ENCODE measurements around a stretch of chr15.

DNA sequence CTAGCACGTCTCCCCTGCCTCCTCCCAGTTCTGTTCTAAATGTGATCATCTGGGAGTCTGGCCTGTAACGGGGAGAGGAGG lies 839 bp downstream of the MAP2K1 start:
- RRBS, result no CpG with 5 or more reads among the region's 2 CpGs

DNA sequence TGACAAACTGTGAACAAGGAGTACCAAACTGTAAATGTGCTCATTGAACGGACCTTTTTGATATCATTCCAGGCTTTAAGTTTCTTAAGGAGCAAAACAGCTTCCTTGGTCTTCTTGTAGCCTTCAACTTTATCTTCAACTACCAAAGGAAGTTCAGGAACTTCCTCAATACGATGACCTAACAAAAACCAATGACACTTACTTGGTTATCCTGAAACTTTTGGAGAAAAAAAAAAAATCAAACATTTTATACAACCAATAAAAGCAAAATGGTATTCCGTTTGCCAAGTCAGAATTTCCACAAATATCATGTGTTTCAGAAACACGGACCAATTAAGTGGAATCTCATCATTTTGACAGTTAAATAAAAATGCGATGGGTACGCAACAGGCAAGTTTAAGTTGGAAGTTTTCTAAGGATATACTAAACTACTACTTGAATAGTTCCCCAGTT lies 2.9 kb downstream of the RPL4 start:
- RRBS, result no CpG with 5 or more reads among the region's 6 CpGs

GRCh38 chr15:66621199-66622731 lies 56.0 kb upstream of the LCTL start:
- RRBS, result 23% methylated on average over 35 of the region's 89 CpGs

DNA sequence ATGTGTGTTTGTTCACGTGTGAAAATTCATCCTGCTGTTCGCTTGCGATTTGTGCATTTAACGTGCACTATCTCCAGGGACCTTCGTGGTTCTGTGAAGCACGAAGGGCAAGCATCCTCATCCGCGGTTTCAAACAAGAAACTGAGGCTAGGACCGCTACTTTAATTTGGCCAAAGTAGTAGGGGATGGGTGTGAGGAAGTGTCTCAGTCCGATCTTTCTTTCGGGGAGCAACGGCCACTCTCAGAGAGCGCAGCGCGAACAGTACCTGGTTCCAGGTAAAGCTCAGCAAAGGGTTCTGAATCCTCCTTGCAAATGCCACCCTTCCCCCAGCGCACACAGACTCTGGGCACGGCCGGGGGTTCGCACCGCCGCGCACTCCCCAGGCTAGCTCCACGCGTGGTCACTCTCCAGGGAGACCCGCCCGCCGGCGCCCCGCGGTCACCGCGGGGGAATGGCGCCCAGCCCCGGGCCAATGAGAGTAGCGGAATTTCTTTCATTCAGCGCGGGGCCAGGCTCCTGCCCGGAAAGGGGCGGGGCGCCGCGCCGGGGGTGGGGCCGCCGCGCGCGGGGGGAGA lies 1.4 kb upstream of the SMAD6 start:
- RRBS, result 1% methylated on average over 27 of the region's 48 CpGs

- RRBS, result 74% methylated on average over 10 of the region's 24 CpGs
Observed at GRCh38 chr15:66706287-66706896, 4.4 kb downstream of the SMAD6 start.

GRCh38 chr15:66707207-66707909 lies 5.3 kb downstream of the SMAD6 start:
- RRBS, result 20% methylated on average over 4 of the region's 17 CpGs

GRCh38 chr15:66733961-66734550 lies 32.0 kb downstream of the SMAD6 start:
- RRBS, result 31% methylated on average over 3 of the region's 15 CpGs

GRCh38 chr15:66746148-66746903 lies 44.3 kb downstream of the SMAD6 start:
- RRBS, result no CpG with 5 or more reads among the region's 10 CpGs

DNA sequence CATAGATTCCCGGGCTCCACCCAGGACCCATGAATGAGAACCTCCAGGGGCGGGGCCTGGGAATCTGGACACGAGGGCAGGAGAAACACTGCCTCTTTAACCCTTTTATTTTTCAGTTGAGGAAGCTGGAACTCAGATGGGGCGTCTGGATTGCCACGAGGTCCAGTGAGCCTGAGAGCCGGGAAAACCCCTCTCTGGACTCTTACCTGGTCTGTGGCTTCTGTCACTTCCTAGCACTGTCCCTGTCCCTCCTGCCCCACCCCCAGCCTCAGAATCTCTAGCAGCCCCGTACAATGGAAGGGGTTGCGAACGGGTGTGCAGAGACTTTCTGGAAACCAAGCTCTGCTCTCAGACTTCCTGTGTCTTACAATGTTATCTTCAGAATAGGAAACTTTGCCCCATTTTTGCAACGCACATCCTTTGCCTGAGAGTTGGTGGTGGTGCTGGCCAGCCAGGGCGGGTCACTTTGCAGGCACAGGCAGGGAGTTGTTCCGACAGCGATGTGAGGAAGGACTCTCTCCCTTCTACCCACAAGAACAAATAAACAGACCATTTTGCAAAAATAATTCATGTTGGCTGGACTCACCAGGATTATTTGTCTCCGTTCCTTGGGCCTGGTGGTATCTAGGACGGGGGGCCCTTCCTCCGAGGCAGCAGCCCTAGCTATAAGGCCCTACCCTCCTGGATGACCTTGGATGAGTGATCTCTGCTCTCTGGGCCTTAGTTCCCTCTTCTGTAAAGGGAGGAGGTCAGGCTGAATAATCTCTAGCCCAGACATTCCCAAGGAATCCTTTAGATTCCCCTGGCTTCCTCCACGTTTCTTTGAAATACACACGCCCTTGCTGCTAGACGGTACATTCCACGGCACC lies 59.2 kb downstream of the SMAD6 start:
- RRBS, result no CpG with 5 or more reads among the region's 20 CpGs

GRCh38 chr15:66761844-66762070 lies 59.7 kb downstream of the SMAD6 start:
- RRBS, result no CpG with 5 or more reads among the region's 4 CpGs

DNA sequence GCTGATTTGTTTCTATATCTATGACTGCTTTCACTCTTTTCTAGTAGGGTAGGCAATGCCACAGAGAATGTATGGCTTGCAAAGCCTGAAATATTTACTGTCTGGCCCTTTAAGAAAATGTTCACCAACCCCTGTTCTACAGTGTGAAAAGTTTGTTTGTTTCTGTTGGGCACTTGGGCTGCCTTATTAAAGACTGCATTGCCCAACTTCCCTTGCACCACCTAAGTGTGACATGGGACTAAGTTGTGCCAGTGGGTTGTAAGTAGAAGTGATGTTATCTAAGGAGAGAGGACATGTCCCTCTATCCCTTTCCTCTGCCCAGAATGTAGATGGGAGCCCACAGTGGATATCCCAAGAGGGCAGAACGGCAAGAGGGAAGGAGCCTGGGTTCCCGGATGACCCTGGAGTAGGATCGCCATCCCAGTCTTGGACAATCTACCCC lies 138.6 kb downstream of the SMAD6 start:
- RRBS, result no CpG with 5 or more reads among the region's 3 CpGs

DNA sequence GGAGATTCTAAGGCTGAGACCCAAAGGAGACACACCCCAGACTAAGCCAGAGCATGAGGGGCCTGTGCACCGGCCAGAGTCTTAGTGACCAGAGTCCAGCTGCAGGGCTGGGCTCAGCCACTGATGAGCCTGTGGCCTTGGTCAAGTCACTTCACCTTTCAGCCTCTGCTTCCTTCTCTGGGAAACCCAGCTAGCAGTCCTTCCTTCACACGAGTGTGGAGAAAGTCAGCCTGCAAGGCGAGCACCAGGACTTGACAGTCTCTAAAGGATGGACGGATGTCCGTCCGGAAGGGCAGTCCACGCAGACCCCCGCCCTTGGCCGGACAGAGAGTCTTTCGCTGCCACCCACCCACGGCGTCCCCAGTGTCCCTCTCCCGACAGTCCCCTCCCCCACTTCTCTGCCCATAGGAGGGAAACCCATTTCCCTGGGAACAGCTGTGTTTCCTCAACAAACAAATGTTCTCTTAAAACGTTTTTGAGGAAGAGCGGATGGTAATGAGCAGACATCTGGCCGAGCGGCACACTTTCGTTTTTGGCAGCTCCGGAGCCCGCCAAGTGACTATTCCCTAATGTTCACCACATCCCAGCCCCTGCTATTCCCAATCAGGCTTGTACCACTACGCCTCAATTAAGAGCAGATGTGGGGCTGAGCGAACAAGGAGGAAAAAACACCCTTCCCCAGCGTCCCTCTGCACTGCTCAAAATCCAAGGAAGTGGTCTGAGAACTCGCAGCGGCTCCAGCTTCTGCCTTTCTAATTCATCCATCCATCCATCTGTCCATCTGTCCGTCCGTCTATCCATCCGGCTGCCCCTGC lies 129.1 kb upstream of the SMAD3 start:
- RRBS, result no CpG with 5 or more reads among the region's 28 CpGs

DNA sequence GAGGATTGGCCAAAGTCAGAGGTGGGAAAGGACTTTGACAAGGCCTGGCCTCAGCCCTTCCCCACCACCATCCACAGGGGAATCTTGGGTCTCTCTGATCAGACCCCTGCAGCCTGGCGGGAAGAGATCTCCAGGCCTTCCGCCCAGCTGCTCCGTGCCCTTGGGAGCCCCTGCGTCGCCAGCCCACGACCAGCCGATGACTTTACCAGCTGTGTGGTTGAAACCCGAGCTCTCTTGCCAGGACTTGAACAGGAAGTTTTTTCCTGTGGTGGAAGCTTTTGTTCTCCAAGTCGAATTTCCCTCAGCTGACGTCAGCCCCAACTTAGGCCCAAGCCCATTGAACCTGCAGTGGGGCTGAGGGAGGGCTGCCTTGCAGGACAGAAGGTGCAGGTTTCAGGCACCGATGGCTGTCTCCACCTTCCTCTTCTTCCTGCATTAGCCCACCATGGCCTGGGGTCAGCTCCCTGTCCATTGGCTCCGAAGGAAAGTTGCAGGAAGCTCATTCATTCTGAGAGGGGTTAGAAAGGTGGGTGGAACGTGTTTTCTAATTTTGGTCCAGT lies 51.7 kb upstream of the SMAD3 start:
- RRBS, result no CpG with 5 or more reads among the region's 13 CpGs

- RRBS, result no CpG with 5 or more reads among the region's 5 CpGs
Observed at GRCh38 chr15:67025659-67026150, 39.7 kb upstream of the SMAD3 start.

DNA sequence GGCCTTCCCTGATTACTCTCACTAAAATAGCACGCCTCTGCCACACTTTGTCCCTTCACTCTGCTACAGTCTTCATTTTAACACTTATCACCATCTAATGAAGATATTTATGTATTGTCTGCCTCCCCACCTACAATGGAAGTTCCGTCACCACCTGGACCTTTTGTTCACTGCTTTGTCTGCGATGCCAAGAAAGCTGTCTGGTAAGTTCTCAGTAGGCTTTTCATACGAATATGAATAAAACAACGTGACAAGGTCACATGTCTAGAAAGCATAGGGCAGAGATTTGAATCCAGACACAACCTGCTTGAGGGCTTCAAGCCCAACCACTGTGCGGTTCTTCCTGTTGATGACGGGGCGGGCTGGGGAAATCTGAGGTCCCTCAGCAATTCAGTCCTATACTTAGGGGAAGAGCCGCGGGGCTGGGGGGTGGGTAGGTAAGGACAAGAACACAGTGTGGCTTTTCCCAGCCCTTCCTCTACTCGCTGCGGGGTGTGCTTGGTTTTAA lies 32.5 kb upstream of the SMAD3 start:
- RRBS, result no CpG with 5 or more reads among the region's 12 CpGs

DNA sequence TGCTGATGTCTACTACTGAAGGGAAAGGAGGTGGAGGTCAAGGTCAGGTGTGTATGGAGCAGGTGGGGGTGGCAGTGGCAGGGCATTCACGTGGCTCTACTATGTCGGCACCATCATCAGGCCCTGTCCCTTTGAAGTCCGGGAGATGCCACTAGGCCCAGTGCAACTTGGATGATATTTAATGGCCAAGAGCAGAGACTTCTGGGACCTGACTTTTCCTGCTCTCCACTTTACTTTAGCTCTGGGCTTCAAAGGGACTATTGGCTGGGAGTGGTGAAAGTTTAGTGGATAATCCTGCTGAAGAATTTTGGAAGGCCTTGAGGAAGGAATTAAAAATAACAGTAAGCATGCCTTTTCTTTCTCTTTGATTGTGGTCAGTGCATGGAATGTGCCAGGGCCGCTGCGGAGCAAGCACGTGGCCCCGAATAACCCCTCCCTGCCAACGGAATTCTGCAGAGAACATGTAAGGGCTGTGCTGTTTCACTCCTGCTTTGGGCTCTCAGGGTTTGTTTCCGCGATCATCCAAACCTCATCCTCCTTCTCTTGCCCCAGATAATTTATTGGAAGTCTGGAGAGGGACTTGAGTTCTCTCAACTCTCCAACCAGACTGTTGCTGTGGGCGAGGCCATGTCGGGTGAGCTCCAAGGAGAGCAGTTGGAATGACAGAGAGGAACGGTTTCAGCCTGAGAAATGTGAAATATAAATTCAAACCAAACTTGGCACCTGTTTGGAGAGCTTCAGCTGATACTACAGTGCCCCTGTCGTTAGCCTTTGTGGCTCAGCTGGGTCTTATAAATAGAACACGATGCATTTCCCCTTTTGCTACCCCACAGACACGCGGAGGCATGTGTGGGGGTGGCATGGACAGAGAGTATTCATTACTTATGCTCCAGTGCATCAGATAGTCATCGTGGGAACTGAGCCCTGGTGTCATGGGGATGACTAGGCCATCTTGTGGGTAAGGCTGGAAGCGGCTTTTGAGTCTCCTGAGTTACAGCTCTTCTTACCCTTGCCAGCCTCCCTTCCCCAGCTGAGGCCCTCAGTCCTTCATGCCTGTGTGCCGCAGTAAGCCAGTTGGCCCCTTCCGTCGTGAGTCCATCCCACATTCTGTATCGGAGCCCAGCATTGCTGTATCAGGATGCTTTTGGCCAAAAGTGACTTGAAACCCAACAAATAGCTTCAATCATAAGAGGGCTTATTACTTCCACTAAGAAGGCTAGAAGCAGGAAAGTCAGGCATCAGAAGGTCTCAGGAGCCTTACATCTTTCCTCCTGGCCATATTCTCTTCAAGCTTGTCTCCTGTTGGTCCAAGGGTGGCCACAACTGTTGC lies 15.4 kb downstream of the SMAD3 start:
- RRBS, result no CpG with 5 or more reads among the region's 23 CpGs

DNA sequence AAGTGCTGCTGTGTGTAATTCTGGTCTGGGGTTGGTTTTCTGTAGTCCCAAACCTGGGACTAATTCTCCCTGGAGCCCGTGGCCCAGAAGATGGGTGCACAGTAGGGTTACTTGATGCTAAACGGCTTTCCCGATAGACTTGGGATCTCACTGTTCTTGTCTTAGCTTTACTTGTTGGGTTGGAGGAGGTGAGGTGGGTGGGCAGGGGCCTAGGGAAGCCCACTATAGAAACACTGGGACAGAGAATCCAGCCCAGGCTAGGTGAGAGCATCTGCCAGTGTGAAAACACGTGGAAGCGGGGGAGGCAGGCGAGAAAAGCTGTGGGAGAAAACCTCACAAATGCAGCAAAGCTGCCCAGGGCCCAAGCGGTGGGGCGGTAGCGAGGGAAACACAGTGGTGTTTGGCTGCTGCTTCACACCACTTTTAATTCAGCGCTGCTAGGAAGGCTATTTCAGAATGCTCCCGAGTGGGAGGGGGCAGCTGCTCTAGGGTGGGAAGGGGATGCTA lies 22.8 kb downstream of the SMAD3 start:
- RRBS, result no CpG with 5 or more reads among the region's 11 CpGs

- RRBS, result no CpG with 5 or more reads among the region's 16 CpGs
Observed at GRCh38 chr15:67103077-67104099, 38.0 kb downstream of the SMAD3 start.

DNA sequence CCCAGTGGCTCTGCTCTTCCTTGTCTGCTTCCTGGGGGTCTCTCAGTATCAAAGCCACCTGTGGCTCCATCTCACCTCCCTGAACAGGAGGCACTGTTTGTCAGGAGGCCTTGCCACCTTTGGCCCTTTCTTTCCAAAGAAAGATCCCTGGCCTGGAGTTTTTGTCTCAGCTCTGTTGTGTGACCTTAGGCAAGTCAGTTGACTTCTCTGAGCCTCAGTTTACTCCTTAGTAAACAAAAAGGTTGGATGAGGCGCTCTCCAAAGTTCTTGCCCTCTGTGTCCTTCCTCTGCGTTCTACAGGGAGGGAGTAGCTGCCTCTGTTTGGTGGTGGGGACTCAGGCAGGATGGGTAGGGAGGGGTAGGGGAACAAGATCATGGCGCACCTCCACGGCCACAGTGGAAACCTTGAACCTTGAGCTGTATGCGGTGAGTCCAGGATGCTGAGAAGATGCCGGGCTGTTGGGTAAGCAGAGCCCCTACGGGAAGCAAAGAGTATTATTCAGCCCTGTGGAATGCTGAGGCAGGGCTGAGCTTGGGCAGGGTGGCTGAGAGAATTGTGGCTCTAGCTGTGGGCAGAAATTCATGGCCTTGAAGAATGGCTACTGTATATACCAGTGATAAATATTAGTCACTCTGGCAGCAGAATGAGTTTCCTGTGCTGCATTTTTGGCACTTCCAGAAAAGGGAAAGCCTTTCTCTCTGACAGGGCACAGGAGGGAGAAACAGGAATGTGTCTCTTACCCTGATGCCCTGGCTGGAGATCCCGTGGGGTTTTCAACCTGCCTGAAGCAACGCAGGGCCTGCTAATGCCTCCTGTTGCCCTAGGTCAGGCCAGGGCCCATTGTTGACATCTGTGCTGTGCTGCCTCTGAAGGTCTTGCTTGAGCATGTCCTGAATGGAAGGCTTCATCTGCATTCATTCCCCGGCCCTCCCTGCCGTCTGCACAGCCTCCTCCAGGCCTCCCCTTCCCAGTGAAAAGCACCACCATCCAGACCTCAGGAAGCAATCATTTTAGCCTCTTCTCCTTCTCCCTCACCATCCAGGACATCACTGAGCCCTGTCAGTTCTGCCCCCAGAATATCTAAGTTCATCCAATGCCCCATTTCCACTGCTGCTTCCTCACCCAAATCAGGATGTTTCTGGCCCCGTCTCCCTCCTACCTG lies 40.0 kb downstream of the SMAD3 start:
- RRBS, result no CpG with 5 or more reads among the region's 12 CpGs

DNA sequence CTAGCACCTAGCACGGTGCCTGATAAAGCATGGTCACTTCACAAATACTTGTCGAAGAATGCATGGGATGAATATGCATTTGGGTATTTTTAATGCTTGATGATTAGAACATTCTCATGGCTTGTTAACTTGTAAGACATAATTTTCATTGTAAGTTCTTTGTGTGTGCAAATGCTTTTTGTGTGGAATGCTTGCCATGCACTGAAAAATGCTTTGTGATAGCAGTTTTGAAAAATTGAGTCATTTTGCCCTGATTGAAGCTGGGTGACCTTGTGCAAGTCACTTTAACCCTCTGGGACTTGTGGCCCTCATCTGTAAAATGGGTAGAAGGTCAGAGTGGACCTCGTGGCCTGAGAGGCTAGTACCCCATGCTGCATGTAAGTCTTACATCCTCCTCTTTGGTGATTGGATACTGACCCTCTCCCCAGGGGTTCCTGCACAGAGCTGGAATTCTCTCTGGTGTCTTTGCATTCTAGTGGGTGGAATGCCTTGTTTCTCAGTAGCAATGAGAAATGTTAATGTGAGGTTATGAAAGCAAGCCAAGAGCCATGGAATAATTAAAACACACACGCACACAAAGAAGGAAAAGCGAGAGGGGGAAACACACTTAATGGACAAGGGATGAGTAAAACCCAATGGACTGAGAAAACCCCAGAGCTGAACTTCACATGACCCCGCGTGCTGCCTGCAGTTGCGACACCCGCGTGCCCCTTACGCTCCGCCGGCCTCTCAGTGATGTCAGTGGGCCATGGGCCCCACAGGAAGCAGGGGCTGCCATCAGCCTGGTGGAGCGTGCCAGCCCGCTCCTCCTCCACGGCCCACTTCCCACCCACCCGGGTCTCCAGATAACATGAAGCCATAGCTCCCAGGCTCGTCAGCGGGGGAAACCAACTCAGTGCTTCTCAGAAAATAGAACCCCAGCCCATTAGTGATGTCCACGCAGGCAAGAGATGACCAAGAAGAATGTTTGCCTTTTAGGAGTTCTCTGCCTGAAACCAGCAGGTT lies 44.0 kb downstream of the SMAD3 start:
- RRBS, result 0% methylated on average over 4 of the region's 20 CpGs